REH cell (cell line): ENCODE measurements around the genes FCGR1A and APH1A.

GRCh38 chr1:147676219-147677291 lies 6.2 kb upstream of the ACP6 start:
- PRO-cap = no peak

GRCh38 chr1:147773062-147774140 lies 13.0 kb upstream of the GJA5 start:
- PRO-cap = no peak

- PRO-cap = no peak
Observed at GRCh38 chr1:148013399-148014093, 85.3 kb downstream of the GPR89B start.

GRCh38 chr1:148139198-148139609 lies 12.9 kb downstream of the NBPF11 start:
- PRO-cap = no peak

DNA sequence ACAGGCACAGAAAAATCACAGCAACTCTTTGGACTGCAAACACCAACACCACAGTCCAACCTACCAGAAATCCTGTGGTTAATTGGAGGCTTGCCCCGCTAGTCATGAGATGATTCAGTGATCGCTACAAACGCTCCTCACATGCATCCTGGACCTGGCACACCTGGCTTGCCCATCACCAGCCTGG lies 1.1 kb downstream of the NBPF11 start:
- PRO-cap = no peak

DNA sequence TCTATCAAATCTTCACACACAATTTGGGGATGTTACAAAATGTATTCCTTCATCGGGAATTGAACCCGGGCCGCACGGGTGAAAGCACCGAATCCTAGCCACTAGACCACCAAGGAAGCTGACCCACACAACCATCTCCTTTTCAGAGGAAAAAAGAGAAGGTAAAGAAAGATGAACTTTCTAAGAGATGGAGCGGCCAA lies 156.7 kb upstream of the NBPF11 start:
- PRO-cap = no peak

DNA sequence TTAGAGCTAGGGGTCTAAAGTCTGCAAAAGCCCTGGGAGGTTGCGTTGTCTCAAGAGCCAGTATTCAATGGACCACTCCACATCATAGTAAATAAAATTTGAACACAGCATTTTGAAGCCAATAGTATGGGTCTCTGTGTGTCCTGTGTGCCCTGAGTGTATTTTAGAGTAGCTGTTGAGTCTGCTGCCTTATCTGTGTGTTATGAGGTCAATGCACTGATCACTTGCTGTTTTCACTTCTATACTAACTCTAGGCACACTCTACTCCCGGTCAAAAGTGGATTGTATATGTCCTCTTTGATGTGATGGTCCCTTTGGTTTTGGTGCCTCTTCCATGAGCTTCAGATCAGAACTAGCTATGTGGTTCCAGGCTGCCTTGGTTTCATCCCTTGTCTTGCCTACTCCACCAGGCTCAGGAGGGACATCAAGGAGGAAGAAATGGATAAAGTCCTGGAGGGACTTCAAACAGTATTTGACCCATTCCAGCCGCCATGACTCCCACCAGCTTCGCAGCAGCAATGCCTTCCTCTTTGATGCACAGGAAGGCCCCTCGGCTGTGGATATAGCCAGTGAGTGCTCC lies 57.9 kb downstream of the PPIAL4G start:
- PRO-cap = no peak

- PRO-cap = unidirectional peak, minus-strand start at chr1:148459962
Observed at GRCh38 chr1:148459624-148460077, 23.5 kb downstream of the PPIAL4G start.

- PRO-cap = no peak
Observed at GRCh38 chr1:149782529-149782922, at the start of gene FCGR1A. TSS of gene FCGR1A (plus strand) at chr1:149782694.

DNA sequence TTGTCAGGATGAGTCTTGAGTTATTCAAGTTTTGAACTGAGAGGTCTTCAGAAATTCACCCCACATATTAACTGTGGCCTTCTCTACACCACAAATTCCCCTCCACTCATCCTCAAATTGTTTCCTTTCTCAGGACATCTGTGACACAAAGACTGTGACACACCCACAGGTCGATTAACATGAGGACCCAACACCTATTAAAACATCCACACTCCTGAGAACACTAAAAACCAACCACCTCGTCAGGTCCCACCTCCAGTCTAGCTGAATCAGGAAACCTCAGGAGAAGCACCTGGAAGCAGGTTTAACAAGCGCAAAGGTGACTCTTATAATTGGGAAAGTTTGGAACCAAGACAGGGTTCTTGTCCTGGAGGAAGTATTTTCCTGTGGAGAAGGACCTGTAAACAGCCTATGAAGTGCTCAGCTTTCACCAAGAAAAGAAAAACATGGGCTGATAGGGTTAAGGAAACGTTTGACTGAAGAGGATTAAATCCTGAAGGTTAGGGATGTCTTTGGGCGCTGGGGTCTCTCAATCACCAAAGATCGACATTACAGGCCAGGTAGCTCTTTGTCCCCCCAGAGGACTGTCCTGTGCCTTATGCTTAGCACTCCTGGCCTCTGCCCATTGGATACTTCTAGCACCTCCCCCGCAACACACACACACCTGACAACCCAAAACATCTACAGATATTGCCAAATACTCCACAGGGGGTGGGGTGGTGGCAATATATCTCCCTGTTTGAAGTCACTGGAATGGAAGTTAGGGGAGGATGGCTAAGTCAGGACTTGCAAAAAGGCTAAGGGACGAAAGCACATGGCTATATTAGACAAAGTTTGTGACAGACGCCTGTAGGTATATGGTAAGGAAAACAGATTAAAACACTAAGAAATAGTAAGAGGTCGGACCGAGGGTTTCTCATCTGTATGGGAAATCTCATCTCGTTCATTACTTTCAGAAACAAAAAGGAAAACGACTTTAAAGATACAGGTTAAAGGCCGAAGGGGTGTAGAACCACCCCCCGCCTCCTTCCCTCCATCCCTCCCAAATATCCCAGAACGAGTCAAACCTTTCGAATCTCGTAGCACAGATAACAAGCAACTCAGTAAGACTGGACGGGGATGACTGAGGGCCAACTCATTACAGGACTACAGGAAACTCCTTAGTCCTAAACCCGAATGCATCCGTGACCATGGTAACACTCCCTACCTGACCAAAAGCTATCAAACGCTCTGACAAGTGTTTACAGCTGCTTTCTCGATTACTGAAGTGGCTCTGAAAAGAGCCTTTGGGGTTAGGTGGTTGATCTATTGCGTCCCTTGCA lies 1.1 kb downstream of the H2BC18 start:
- PRO-cap = bidirectional peak, plus-strand start at position 1,098 of the sequence, minus-strand start at position 923 of the sequence

GRCh38 chr1:149931179-149931988 lies 3.8 kb upstream of the SF3B4 start:
- PRO-cap = no peak

DNA sequence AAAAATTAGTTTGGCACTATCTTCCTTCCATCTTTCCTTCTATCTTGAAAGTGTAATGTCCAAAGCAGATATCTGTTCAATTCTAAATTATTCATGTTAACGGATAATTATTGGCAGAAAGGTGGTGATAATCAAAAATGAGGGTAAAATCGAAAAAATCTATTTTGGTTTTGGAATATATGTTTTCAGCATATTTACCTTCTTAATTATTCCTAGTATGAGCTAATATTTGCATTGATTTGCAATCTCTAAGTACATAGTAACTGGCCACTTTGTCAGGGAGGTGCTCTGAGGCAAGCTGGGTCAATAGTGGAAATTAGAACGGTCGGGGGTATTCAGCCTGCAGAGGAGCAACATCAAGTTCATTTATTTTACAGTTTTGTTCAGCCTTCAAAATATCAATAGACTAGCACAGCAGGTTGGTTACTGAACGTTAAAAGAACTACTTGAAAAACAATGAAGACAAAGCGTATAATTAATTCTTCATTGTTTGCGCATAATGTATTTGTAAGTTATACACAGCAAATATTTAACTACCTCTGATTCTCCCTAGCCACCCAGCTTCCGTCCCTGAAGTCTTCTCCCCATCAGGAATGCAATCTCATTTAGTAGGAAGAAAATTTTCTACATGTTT lies 1.8 kb downstream of the OTUD7B start:
- PRO-cap = no peak

DNA sequence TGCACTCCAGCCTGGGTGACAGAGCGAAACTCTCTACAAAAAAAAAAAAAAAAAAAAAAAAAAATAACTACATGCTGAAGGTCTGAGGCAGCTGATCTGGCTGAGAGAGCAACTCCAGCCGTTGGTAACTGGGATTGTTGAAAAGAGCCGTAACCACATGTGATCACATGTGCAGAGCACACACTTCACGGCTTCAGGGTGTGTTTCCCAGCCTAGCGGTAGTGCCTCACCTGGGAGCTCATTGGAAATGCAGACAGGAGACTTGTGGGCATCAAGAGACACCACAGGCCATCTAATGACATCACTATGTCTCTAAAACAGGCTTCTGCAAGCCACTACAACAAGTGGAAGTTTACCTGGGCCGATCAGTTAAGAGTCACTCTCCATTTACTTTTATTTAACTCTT lies 11.8 kb upstream of the OTUD7B start:
- PRO-cap = no peak

DNA sequence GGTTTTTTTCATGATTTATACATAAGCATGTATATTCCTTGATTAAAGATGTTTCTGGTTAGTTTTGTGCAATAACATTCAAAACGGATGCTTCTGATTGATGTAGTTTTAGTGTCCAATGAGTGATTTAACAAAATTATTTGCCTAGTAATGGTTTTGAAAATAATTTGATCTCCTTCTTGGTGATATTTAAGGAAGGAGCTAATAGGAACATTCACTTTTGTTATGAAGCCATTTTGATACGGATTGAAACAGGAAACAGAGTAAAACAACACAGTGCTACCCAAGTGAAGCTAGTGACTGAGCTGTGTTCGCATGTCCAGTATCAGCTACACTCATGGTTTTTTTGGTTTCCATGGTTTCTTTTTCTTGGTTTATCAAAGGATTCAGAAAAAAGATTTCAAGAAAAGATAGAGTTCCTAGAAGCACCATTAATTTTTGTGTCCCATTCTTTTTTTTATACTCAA lies 40.2 kb upstream of the PLEKHO1 start:
- PRO-cap = no peak

DNA sequence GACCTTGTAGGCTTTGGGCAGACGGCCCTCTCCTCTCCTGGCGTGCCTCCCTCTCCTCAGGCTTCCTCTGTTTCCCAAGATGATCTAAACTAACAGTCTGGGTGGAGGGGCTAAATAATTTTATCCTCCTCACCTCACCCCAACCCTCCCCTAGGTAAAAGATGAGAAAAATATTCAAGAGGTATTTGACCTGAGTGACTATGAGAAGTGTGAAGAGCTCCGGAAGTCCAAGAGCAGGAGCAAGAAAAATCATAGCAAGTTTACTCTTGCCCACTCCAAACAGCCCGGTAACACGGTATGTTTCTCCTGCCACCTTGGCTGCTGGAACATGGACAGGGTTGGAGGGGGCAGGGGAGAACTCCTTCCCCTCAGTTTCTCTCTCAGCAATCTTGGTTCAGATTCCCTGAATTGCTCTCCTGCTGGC lies 6.2 kb downstream of the PLEKHO1 start:
- PRO-cap = no peak

DNA sequence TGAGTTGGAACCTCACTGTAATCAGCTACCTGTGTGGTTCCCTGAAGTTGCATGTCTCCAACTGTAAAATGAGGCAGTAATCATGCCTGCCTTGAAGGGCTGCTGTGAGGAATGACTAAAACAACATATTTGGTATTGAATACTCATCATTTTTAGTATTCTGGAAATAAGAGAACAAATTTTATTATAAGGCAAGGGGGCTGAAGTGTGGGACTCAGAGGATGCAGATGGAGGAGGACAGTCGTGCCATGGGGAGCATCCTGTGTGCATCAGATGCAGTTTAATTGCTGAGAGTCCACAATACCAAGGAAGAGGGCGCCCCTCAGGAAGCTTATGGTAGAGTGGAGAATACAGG lies 8.2 kb downstream of the PLEKHO1 start:
- PRO-cap = no peak

DNA sequence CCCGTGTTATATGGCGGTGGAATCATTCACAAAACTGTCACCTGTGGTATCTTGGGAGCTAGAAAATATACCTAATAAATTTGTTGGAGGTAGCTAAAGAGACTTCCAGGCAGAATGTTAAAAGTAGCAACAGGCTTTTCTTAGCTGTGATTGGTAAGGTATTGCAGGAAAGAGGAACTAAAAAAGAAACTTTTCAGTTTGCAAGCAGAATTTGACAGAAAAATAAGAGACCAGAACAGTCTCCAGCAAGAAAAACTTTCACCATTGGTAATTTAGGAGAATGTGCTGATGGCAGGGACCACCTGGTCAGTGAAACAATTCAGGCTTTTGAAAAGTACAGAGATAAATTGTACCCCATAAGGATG lies 15.6 kb downstream of the PLEKHO1 start:
- PRO-cap = no peak

DNA sequence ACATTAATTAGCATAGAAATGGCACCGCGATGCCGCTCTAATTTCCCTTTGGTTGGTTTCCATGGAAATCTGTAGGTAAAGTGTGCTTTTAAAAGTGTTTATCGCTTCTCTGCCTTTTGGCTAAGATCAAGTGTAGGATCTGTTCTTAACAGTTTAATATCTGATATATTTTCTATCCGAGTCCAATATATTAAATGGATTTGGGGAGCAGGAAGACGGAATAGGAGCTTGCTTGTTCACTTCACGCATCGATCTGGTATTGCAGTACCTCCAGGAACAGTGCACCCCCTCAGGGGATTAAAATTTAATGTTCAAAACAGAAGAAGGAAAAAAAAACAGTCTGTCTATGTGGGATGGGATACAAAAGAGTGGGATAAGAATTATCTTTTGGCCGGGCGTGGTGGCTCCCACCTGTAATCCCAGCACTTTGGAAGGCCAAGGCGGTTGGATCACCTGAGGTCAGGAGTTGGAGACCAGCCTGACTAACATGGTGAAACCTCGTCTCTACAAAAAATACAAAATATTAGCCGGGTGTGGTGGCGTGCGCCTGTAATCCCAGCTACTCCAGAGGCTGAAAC lies 1.0 kb upstream of the ANP32E start:
- PRO-cap = no peak

DNA sequence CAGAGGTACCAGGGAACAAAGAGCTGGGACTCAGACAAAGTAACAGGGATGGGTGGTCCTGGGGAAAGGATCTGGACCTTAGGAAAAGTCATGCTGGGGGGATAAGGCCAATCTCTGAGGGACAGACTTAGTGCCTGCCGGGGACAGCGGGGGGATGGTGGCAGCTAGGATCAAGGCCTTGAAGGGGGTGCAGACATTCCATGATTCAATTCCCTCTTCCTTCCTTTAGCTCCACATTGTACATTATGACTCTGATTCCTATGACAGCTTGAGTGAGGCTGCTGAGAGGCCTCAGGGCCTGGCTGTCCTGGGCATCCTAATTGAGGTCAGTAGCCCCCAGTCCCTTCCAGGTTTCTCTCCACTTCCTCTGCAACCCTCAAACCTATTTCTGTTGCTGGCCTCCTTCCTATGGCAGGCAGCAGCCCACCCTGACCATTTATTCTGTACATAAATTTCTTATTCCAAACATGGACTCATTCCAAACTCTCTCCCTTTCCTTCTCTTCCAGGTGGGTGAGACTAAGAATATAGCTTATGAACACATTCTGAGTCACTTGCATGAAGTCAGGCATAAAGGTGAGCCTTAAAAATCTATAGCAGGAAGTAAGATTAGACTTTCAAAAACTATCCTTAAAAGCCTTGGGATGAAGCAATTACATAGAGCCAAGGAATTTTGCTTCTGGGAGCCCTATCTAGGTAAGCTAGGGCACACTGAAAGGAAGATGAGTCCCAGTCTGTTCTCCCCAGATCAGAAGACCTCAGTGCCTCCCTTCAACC lies 4.9 kb downstream of the CA14 start:
- PRO-cap = no peak

- PRO-cap = bidirectional peak, plus-strand start at chr1:150269172, minus-strand start at chr1:150268950
Observed at GRCh38 chr1:150268189-150269038, at the start of gene APH1A. TSS of gene APH1A (minus strand) at chr1:150269016.